Metanephros (tissue), 2 donors: ENCODE measurements around the genes MAFF, DDX17 and TOMM22.

DNA sequence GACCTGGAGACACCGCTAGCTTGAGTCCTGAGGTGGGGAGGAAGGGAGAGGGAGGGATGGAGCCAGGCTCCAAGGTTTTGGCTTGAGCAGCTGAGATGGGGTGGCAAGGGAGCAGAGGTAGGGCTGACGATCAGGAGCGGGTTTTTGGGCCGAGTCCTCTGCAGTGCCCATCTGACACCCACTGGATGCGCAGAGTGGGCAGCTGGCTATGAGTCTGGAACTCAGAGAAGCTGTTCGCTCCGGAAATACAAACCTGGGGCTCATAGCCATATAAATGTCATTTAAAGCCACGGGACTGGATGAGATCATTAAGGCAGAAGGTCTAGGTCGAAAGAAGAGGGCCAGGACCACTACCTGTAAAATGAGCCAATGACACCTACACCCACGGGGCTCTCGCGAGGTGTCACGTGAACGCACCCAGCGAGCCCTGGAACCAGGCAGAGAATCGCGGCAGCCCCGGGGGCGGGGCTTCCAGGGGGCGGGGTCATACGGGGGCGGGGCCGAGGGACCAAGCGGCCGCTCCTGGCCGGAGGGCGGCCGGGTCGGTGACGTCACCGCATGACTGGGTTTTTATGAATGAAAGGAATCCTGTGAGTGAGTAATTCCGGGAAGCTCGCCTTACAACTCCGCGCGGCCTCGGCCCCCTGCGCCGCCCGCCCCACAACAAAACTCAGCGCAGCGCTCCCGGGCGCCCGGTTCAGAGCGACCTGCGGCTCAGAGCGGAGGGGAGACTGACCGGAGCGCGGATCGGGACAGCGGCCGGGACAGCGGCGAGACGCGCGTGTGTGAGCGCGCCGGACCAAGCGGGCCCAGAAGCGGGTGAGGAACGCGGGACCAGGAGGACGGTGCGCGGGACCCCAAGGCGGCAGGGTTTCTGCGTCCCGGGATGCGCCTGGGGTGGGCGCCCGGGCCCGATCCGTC, at the start of gene MAFF:
Gene MAFF (plus strand): TSS at position 601 of the 921 bp plus-strand sequence.
- RAMPAGE, long total RNA: no peak

GRCh38 chr22:38214130-38214322, 12.2 kb downstream of the MAFF start:
- RAMPAGE, long total RNA: no peak

- RAMPAGE, long total RNA: no peak
These were observed 19.4 kb downstream of the MAFF start for GRCh38 chr22:38221182-38221523.

DNA sequence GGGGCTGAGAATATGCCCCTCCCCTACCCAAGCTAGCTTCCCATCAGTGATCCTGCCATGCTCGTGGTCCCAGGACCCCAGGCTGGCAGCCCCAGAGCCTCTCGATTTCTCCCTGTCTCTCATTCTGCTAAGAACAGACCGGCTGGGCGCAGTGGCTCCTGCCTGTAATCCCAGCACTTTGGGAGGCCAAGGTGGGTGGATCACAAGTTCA, 13.7 kb upstream of the TMEM184B start:
- RAMPAGE, long total RNA: no peak

DNA sequence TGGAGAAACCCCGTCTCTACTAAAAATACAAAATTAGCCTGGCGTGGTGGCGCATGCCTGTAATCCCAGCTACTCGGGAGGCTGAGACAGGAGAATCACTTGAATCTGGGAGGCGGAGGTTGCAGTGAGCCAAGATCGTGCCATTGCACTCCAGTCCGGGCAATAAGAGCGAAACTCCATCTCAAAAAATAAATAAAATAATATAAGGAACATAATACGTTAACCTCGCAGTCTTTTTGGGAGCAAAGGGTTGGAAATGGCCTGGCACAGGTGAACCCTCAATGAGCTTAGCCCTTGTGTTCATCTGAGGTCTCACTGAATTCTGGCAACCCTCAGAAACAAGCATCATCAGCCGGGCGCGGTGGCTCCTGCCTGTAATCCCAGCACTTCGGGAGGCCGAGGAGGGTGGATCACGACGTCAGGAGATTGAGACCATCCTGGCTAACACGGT, 15.2 kb upstream of the TMEM184B start:
- RAMPAGE, long total RNA: no peak

DNA sequence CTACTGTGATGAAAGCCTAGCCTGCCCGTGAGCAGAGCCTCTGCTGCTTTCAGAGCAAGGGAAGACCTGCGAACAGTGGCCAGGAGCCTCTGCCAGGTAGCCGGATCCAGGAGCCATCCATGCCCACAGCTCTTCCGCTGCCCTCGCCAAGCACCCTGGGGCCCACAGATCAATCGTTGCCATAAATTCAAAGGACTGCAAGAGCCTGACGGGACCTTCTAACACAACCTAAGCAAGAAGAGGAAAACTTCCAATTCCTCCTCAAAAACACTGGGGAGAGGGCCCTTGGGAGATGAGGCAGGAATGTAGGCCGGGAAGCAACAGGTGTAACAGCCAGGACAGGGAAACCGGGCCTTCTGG, 18.2 kb downstream of the CSNK1E start:
- RAMPAGE, long total RNA: no peak

- RAMPAGE, long total RNA: no peak
These were observed 17.3 kb downstream of the CSNK1E start for GRCh38 chr22:38299826-38300353.

GRCh38 chr22:38317653-38318000, 394 bp upstream of the CSNK1E start:
- RAMPAGE, long total RNA: no peak

GRCh38 chr22:38327557-38328416, 10.6 kb upstream of the CSNK1E start:
- RAMPAGE, long total RNA: no peak

DNA sequence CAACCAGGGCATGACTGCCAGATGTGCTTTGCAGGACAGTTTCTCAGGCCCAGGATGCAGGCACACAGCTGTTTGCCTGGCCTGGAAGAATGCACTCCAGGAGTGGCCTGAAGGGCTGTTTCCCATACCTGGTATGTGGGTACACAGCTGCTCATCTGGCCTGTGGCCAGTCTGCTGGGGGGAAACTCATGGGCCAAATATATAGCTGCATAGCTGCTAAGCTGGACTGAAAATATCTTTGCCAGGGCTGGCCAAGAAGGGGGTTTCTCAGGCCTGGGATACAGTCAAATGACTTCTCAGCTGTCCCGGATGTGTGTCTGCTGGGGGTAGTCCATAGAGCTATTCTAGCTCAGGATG, 56.7 kb upstream of the CSNK1E start:
- RAMPAGE, long total RNA: no peak

- RAMPAGE, long total RNA: no peak
These were observed 4.7 kb downstream of the KCNJ4 start for GRCh38 chr22:38450118-38450907.

GRCh38 chr22:38452377-38452842, 2.6 kb downstream of the KCNJ4 start:
- RAMPAGE, long total RNA: no peak

DNA sequence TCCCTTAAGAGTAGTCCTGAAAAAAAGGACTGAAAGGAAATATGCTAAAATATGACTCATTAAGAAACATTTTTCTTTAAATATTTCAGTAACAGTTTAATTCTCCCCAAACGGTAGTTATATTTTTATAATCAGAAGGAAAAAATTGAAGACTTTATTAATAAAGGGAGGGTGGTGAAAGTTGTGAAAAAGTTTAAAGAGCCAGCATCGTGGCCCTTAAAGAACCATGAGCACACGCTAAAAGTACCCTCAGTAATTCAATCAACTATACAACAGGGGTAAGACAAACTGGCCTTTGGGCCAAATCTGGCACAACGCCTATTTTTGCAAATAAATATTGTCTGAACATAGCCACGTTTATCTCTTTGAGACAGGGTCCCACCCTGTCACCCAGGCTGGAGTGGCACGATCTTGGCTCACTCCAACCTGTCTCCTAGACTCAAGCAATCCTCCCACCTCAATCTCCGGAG, 13.2 kb downstream of the DDX17 start:
- RAMPAGE, long total RNA: no peak

DNA sequence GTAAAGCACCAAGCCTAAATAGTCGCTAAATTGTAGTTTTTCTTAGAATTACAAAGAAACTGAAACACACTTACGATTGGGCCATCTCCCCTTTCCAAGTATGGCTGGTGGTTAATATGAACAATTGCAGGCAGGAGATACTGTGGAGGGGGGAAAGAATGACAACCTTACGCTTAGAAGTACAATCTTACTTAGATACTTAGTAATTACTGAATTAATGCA, 8.2 kb downstream of the DDX17 start:
- RAMPAGE, long total RNA: no peak

- RAMPAGE, long total RNA: no peak
These were observed at the start of gene DDX17 for GRCh38 chr22:38506131-38506416. Gene DDX17, minus strand, starts transcription at chr22:38506311.

DNA sequence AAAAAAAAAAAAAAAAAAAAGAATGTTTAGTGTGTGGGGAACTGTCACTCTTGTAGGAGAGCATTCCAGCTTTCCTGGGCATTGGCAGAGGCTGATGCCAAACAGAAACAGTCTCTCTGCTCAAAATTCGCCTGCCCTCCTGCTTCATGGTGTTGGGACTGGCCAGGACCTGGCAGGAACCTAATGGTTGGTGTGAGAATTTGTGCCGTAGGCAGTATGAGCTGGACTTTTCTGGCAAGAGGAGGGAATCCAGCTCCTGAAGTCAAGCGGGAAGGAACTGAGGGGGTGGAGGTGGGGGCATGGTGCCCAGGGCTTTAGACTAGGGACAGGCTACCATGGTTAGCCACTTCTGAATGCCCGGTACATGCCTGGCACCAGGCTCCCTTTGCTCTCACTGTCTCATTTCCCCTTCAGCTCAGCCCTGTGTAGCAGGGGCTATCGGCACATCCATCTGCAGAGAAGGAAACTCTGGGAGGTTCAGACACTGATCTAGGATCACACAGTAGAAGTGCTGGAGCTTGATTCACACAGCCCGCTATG, 6.8 kb upstream of the TOMM22 start:
- RAMPAGE, long total RNA: no peak

DNA sequence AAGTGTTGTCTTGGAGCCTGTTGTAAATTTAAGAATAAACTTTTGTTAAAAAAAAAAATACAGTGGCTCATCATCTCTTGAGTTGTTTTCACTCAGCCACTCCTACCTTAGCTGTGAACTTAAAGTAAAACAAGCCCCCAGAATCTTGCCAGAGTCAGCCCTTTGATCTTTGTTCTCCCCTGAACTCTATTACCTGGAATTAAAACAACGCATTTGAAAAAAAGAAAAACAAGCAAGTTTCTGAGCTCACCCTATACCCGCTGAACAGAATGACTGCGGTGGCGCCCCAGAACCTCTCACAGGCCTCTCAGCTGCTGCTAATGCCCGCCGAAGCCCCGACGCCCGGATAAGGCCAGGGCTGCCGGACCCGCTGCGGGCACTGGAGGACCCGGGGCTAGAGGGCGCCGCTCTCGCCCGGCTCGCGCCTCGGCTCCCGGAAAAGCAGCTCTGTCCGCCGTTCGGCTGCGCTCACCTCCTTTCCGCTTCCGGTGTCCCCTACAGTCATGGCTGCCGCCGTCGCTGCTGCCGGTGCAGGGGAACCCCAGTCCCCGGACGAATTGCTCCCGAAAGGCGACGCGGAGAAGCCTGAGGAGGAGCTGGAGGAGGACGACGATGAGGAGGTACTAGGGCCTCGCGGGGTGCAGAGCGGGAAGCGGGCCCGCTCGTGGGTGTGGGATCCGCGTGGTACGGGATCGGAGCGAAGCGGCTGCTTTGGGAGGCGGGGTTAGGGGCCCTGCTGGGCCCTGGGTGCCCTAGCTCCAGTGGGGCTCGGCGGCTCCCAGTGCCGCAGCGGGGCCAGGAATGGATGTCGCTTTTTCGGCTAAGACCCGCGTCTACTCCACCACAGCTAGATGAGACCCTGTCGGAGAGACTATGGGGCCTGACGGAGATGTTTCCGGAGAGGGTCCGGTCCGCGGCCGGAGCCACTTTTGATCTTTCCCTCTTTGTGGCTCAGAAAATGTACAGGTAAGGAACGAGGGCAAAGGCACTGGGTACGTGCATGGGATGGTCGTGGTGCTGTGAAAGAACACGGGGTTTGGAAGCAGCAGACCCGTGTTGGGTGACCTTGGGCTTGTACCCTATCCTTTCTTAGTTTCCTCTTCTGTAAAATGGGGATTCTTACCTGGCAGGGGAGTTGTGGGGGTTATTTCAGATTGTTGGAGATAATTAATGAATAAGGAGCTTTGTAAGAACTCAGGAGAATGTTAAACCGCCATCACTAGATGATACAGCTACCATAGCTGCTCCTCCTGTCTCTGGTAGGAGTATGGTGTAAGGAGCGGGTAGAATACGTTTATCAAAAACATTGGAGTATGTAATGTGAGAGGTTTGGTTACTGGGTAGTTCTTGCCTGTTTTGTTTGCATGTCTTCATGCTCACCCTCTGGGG, at the start of gene TOMM22:
Gene TOMM22 (plus strand): TSS at position 482 of the 1,389 bp plus-strand sequence.
- RAMPAGE, long total RNA: start-site peak on the plus strand centred at position 488 of the sequence, 34 bp wide, 1,470 and 175 reads in 2 replicates

- RAMPAGE, long total RNA: no peak
These were observed 12.6 kb downstream of the GTPBP1 start for GRCh38 chr22:38718260-38718753.

- RAMPAGE, long total RNA: no peak
These were observed 19.1 kb downstream of the SUN2 start for GRCh38 chr22:38736665-38737103.

DNA sequence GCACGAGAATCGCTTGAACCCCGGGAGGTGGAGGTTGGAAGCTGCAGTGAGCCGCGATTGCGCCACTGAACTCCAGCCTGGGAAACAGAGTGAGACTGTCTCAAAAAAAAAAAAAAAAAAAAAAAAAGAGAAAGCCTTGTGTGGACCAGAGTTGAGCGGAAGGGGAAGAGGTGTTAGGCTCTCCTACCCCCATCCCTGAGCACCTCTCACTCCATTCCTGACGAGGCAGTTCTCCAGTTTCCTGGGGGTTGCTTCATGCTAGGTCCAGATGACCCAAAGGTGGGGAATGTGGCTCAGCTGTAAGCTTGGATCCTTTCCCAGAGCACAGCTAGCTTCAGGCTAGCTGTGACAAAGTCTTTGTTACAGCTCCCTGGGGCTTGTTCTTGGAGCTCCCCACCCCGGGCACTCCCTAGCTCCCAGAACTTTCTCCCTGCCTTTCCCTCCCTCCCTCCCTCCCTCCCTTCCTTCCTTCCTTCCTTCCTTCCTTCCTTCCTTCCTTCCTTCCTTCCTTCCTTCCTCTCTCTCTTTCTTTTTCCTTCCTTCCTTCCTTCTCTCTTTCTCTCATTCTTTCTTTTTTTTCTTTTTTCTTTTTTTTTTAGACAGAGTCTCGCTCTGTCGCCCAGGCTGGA, 8.9 kb upstream of the DNAL4 start:
- RAMPAGE, long total RNA: no peak